ENCODE measurements around the gene CDH15.

GRCh38 chr16:89171048-89172060 is at the start of gene CDH15:
CDH15 (plus strand) TSS chr16:89171748.
- PRO-cap, 10 experiments, result peak in 4 of 10 experiments; most common plus-strand start chr16:89171774 (in 1); most common minus-strand start chr16:89171322 (in 3)

- PRO-cap, 10 experiments, result peak in 1 of 10 experiments; most common plus-strand start chr16:89193461 (in 1)
These were observed 7.2 kb downstream of the SLC22A31 start for GRCh38 chr16:89192964-89193735.

DNA sequence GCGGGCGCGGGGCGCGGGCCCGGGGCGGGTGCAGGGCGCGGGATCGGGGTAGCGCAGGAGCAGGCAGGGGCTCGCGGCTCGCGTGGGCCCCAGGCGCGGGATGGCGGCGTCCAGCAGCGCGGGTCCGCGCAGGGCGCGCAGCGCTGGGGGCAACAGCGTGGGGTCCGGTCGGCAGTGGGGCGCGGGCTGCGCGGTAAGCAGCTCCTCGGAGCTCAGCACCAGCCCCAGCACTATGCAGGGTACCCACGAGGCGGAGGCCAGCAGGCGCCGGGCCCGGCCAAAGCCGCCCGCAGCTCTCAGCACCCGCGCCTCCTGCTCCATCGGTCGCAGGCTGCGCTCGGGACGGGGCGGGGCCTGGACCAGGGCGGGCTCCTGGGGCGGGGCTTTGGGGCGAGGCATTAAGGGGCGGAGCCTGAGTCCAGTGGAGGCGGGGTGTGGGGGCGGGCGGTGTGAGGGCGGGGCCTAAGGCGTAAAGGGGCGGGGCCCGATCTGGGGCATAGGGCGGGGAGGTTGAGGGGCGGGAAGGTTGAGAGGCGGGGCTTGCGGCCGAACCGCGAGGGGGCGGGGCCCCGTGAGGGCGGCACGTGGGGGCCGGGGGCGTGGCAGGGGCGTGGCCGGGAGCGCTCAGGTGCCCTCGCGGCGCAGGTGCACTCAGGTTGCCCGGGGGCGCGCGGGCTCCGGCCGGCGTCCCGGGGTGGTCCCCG is 1.2 kb upstream of the SLC22A31 start:
- PRO-cap, 10 experiments, result peak in 7 of 10 experiments; most common plus-strand start position 654 of the sequence (in 7); most common minus-strand start position 333 of the sequence (in 6)

- PRO-cap, 10 experiments, result peak in 1 of 10 experiments; most common plus-strand start chr16:89246642 (in 1)
These were observed 28.9 kb downstream of the ZNF778 start for GRCh38 chr16:89246519-89246735.

GRCh38 chr16:89297680-89298086 is 80.2 kb downstream of the ZNF778 start:
- PRO-cap, 10 experiments, result no peak in any of the 10 experiments

DNA sequence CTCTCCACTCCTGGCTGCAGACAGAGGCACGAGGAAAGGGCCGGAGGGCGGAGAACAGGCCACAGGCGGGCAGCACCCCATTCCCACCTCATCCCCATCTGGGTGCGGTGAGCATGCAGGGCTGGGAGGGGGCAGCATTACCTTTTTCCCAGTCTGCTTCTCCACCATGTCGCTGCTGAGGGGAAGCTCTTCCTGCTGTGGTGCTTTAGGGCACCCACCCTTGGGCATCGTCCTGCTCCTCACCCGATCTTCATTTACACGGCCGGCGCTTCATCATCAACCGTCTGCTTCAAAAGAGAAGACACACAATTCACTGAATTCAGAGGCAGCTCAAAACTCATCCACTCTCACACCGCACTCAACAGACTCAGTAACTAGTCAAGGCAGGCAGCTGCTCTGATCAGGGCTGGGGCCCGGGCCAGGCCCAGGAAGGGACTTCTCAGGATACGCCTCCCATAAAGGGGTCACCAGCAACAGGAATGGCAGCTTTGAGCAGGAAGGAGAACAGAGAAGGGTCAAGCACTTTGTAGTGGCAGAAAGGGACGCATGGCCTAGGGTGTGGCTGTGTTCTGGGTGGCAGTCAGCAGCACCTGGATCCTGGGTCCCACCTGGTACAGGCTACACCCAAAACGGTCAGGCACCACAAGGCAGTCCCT is 99.4 kb downstream of the ZNF778 start:
- PRO-cap, 10 experiments, result no peak in any of the 10 experiments

DNA sequence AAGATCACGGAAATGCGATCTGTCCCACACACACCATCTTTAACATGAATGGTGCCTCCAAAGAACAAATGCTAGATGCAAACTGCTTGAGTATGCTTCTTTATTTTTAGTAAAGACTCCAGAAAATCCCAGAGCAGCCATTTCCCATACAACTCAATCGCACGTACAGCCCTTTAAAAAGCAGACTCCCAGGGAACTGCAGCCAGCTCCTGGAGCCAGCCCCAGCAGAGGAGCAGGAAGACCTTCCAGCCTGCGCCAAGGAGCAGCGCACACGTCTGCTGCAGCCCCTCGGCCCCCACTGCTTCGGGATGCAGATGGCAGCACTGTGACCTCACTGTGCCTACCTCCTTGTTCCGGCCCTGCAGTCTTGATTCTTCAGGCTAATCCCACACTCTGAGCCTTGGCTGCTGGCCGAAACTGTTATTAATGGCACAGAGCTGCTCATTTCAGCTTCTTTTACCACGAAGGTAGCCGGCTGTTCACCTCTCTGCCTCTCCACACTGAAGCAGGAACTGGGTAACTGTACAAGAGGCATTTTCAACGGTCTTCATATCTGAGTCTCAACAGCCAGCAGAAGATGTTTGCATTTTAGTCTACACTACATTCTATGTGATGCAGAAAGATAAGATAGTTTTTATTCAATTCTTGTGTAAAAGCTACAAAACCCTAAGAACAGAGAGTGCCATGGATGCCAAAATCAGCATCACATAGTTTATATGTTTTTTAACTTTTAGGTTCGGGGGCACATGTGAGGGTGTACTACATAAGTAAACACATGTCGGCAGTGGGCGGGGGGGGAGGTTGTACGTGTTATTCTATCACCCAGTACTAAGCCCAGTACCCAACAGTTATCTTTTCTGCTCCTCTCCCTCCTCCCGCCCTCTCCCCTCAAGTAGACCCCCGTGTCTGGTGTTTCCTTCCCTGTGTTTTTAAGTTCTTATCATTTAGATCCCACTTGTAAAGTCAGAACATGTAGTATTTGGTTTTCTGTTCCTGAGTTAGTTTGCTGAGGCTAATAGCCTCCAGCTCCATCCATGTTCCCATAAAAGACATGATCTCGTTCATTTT is 130.8 kb downstream of the ANKRD11 start:
- PRO-cap, 10 experiments, result no peak in any of the 10 experiments

GRCh38 chr16:89374999-89375901 is 115.1 kb downstream of the ANKRD11 start:
- PRO-cap, 10 experiments, result no peak in any of the 10 experiments

DNA sequence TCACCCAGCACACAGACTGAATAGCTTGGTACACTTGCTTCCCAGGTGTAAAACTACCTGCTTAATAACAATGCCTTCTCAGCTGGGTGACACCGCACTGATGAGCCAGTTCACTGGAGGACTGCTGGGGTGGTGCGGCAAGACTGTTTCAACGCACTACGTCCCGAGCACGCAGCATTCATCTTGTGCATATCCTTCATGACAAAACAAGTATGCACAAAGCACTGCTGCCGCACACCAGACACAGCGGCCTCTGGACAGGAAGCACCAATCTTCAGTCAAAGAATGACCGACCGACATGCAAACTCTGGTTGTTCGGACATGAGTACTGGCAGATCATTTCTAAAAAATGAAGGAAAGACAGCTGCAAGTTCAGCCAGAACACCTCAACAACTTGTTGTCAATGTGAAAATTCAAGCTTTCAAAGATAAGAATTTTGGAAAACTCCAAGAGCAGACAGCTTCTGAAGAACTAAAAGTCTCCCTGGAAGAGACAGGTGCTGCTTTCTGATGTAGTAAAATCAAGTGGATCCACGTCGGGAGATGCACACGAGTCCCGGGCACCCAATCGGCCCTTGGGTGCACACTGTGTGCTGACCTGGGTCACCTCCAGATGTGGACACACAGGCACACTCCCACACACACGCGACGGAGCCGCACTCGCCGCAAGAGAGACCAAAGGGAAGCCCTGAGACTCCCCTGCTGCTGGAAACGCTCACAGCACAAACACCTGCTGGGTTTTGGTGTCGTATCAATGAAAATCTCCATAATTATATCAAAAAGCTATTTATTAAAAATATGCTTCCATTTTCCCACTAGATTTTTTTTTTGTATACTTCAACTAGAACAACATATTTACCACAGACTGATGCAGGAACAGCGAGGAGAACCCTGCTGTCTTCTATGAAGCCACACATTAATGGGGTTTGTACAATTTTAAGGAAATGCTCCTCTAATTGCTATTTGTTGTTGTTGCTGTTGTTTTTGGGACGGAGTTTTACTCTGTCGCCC is 94.3 kb downstream of the ANKRD11 start:
- PRO-cap, 10 experiments, result no peak in any of the 10 experiments

DNA sequence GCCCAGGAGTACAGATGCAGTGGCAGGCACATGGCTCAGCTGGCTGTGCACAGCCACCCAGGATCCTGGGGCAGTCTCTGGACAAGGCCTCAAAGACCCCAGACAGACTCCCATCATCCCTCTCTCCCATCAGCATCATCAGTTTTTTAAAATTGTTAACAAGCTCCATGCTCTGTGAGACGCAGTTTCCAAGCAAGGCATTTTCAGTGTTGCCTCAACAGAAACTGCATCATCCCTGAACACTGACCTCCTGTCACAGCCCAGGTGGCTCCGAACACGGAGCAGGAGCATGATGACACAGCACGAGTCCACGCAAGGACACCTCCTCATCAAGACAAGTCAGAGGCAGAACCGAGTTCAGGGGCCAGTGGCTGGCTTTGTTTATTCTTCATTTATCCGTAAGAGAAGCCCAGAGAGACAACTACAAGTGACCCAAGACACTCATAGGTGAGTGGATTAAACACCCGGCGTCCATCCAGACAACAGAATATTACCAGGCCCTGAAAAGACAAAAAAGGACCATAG is 91.4 kb downstream of the ANKRD11 start:
- PRO-cap, 10 experiments, result no peak in any of the 10 experiments

GRCh38 chr16:89409136-89409874 is 81.1 kb downstream of the ANKRD11 start:
- PRO-cap, 10 experiments, result no peak in any of the 10 experiments

DNA sequence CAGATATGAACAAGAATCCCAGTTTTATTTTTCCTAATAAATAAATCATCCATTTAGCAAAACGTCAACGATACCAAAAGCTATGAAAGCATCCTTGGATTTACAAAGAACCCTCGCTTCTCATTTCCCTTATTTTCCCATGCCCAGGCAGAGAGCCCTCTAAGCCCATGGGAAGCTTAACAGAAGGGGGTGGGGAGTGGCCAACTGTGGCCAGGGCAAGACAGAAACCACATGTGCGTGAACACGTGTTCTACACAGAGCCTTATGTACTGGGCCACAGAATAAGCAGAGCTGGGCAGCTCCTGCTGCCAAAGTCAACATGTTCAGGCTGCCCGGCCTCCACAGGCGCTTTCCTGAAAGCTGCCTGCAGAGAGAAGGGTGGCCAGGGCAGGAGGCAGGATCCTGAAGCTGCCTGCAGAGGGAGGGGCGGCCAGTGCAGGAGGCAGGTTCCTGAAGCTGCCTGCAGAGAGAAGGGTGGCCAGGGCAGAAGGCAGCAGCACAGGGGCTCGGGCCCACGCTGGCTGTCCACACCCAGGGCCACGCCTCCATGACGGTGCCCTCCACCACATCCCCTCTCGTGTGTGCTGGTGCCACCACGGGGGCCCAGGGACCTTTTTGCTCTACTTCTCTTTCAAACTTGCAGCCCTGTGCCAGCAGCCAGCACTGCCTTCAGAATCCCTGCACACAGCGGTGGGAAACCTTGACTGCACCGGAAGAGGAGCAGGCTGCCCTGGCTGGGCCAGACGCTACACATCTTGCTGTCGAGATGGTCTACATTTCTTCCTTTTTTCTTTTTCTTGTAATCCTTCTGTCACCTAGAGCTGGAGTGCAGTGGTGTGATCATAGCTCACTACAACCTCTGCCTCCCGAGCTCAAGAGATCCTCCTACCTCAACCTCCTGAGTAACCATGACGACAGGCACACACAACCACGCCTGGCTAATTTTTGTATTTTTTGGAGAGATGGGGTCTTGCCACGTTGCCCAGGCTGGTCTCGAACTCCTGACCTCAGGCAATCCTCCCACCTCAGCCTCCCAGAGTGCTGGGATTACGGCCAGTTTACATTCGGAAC is 79.4 kb downstream of the ANKRD11 start:
- PRO-cap, 10 experiments, result peak in 5 of 10 experiments; most common plus-strand start position 465 of the sequence (in 3); most common minus-strand start position 340 of the sequence (in 1)

- PRO-cap, 10 experiments, result no peak in any of the 10 experiments
These were observed 73.0 kb downstream of the ANKRD11 start for GRCh38 chr16:89417230-89417867.

DNA sequence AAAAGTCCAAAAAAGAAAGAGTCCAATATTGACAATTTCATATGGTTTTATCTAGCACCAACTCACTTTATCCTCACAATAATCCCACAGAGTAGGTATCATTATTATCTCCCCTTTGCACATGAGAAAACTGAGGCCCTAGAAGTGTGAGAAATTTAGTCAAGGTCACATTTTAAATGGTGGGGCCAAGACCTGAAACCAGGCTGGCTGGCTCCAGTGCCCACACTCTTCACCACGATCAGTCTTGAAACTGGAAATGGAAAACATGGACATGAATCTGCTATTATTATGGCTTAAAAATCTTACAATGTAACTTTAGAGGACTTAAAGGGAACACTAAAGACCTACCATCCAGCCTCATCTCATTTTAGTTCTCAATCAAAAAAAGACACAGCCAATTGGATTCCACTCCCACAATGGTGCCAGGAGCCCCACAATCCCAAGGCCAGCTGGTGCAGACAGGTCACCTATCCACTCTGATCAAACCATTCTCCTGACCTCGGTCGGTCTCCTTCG is 65.2 kb downstream of the ANKRD11 start:
- PRO-cap, 10 experiments, result no peak in any of the 10 experiments

DNA sequence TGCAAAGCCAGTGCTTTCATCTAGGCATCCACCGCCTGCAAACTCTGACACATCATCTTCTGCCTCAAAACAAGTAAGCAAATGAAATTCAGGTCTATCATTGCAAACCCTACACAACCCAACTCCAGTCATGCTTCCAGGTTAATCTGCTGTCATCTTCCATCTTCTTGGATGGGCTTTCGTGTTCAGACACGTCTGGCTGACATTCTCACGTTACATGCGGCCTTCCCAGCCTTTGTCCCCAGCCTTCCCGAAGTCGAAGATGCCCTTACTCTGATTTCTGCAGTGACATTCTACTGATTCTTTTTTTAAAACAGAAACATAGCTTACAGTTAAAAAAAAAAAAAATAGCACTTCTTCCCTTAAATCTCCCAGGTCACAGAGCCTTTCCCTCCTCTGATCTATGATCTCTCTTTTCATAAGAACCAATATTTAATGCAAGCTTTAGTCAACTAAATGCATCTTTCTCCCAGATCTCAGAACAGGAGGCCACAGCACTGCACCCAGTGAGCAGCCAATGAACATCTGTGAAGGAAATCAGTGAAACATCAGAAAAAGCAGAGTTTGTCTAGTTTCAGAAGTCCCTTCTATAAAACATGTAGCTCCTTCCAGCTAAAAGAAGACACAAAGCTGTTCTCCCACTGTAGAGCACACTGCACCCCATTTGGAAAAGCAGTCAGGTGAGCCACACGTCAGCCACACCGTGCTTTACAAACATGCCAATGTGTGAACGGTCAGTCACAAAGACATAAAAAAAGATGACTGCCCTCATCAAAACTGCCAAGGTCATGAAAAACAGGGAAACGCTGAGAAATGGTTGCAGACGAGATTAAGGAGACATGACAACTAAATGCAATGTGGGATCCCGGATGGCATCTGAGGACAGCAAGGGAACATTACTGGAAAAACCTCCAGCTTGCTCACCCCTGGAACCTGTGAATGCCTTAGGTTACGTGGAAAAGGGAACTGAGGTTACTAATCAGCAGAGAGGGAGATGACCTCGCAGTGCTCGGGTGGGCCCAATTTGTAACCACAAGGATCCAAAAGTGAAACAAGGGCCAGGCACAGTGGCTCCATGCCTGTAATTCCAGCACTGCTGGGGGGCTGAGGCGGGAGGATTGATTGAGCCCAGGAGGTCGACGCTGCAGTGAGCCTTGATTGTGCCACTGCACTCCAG is 8.4 kb downstream of the ANKRD11 start:
- PRO-cap, 10 experiments, result no peak in any of the 10 experiments

DNA sequence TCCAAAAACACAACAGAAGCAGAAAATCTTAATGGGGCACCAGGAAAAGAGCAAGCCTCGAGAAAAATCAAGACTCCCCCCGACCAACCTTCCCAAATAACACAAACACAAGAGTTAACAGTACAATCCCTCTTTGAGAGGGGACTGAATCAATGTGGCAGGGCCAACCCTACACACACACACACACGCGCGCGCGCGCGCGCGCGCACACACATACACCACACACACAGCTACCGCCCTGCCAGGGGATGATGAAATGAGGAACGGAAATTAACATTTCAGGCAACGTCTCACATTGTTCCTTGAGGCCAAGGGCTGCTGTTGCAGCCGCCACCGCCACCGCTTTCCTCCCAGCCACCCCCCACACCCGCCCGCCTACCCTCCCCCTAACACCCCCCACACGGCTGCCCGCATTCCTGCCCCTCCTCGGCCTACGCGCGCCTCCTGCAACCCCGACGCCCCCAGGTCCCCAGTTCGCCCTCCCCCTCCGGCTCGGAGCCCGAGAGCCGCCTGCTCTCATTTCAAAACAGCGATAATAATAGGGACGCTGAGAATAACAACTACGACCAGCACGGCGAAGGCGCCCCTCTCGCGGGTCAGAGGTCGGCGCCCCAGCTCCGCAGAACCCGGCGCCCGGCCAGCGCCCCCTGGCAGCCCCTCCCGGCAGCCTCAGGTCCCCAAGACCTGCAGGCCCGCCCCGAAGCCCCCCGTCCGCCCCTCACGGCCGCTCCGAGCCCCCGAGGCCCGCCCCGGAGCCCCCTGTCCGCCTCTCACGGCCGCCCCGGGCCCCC is 1.1 kb downstream of the ANKRD11 start:
- PRO-cap, 10 experiments, result peak in 10 of 10 experiments; most common plus-strand start position 305 of the sequence (in 9); most common minus-strand start position 183 of the sequence (in 5)

GRCh38 chr16:89548391-89549365 is 11.8 kb upstream of the RPL13 start:
- PRO-cap, 10 experiments, result no peak in any of the 10 experiments

DNA sequence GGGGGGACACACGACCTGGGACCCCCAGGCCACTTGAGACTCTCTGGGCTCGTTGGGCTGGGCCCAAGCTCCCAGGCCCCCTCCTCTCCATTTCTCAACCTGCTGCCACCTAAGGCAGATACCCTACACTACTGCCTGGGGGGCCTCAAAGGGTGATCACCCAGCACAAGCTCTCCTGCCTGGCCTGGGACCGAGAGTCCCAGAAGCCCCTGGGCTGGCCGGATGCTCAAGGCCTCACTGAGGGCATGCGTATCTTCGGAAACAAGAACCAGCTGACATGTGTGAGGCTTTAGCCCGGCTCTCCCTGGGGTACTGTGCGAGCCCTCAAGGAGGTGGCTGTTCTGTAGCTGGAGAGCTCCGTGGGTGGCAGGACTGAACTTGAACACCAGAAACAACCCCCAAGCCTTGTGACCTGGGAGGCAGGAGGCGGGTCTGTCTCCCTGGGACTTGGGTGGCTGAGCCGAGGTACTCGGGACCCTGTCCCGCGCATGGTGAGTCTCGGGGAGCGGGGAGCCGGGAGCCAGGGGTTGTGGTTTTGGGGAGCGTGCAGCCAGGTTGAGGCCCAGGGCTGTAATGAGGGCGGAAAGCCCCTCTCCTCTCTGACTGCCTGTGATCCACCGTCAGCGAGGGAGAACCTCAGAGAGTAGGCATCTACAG is 7.0 kb downstream of the DPEP1 start:
- PRO-cap, 10 experiments, result no peak in any of the 10 experiments

DNA sequence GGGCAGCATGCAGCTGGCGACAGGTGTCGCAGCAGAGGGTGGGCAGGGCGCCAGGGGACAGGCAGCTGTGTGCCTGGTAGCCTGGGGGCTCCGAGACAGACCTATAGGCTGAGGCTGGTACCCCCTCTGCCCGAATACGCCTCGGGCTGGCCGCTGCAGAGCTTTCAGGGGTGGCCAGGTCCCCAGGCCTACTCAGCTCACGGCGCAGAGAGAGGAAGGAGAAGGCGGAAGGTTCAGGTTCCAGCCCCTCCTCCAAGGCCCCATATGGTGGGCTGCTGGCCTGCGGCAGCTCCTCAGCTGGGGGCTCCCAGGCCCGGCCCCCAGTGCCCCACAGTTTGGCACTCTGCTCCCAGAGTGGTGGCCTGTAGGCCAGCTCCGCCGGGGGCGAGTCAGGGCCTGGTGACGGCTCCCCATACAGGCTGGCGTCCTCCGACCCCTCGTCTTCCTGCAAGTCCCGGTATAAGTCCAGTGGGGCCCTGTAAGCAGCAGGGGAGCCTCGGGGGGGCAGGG is 4.0 kb downstream of the SPATA2L start:
- PRO-cap, 10 experiments, result no peak in any of the 10 experiments

DNA sequence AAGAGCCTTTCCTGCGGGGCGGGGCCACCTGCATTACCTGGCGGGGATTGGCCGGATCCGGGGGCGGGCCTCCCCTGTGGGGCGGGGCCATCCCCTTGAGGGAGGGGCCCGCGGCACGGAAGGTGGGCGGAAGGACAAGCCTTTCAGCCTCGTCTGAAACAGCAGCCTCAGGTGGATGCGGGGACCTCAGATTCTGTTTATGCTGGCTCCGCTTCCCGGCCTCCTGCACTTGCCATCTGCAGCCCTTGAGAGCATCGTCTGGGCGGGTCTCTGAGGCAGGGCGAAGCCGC is 535 bp upstream of the SPATA2L start:
- PRO-cap, 10 experiments, result peak in 9 of 10 experiments; most common plus-strand start position 149 of the sequence (in 9)